Breast (tissue), 4 donors: Measurements from ENCODE around the gene HHLA2.

- PRO-cap, 3 experiments: peak in 3 of 3 experiments; most common plus-strand start chr3:107524903 (in 3); most common minus-strand start chr3:107524940 (in 2)
- RRBS: no CpG with 5 or more reads among the region's 25 CpGs
Observed at GRCh38 chr3:107524479-107525026, 1.8 kb downstream of the BBX start.

- PRO-cap, 3 experiments: peak in 3 of 3 experiments; most common minus-strand start chr3:108006472 (in 3)
- RRBS: no CpG with 5 or more reads among the region's 9 CpGs
Observed at GRCh38 chr3:108006178-108006778, 84.6 kb downstream of the CD47 start.

DNA sequence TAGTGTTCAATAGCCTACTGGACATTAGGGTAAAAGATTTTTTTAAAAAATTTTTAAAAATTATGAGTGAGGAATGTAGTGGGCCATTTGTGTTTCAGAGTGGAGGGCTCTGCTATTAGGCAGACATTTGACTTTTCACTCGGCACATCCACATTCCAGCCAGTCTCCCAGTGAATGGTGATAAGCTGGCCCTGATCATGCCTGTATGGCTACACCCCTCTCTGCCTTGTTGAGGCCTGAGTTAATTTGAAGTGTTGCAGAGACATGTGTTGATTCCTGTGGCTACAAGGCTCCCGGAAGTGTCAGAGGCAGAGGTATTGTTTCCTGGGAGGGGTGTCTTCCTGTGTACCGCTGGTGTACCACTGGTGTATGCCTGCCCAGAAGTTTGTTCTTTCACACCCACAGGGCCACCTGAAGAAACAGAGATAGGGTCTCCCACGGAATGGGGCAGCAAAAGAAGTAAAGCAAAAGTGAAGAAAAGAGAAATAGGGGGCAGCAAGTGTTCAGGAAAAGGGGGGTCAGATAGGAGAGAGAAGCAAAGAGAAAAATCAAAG is 36.4 kb upstream of the CD47 start:
- PRO-cap, 3 experiments: no peak in any of the 3 experiments
- RRBS: no CpG with 5 or more reads among the region's 4 CpGs

GRCh38 chr3:108130093-108130650 is 39.3 kb upstream of the CD47 start:
- PRO-cap, 3 experiments: no peak in any of the 3 experiments
- RRBS: no CpG with 5 or more reads among the region's 4 CpGs

DNA sequence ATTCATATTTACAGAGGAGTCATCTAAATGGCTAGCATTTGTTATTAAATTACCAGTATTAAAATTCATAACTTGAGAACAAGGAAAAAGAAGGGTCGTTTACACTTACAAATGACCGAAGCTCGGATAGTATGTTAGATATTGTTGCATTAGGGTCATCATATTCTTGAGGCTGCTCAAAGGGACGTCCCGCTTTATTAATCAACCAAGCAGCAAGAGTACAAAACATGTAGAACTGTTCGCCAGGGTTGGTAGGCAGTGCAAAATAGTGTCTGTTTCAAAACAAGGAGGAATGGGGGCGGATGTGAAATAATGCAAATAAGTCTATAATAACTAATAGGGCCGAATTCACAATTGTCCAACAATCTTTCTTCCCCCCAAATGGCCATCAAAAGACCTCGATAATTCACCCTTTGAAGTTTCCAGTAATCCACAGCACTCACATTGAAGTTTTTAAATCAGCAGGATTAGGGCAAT is 2.9 kb downstream of the IFT57 start:
- PRO-cap, 3 experiments: no peak in any of the 3 experiments
- RRBS: no CpG with 5 or more reads among the region's 9 CpGs

- PRO-cap, 3 experiments: no peak in any of the 3 experiments
- RRBS: no CpG with 5 or more reads among the region's 3 CpGs
Observed at GRCh38 chr3:108296272-108296702, at the start of gene HHLA2. TSS of gene HHLA2 (plus strand) at chr3:108296548.

- PRO-cap, 3 experiments: no peak in any of the 3 experiments
- RRBS: no CpG with 5 or more reads among the region's 7 CpGs
Observed at GRCh38 chr3:108408746-108409568, 101.4 kb downstream of the MYH15 start.

DNA sequence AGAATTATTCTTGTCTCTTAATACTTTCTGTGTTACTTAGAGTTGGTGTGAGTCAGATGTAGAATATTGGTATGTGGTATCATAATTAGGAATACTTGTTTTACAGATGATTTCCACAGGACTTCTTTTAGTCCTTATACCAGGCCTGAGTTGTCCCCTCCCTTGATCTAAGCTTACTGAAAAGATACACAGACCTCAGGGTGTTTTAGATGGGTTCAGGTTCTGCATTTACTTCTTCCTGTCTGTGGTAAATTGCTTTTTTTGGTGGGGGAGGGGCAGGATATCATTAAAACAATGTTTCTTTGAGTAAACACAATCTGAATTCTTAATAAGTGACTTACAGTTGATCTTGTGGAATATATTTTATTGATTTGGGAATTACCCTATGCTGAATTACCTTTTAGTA is 14.2 kb downstream of the DZIP3 start:
- PRO-cap, 3 experiments: peak in 1 of 3 experiments; most common minus-strand start position 178 of the sequence (in 1)

DNA sequence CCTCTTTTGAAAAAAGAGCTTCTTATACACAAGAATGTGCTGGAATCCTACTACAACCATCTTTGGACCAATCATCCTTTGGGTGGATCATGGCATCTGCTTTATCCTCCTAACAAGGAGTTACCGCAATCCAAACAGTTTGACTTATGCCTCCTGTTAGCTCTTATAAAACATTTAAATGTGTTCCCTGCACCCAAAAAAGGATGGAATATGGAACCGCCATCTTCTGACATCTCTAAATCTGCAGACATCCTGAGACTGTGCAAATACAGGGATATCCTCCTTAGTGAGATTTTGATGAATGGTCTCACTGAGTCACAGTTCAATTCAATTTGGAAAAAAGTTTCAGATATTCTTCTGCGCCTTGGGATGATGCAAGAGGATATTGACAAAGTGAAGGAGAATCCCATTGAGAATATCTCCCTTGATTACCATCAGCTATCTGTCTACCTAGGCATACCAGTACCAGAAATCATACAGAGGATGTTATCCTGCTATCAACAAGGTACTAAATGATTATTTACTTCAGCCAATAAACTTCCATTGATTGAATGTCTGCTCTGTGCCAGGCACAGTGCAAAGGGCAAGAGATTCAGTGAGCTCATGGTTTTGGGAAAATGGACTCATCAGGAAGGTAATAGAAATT is 54.9 kb downstream of the DZIP3 start:
- PRO-cap, 3 experiments: no peak in any of the 3 experiments
- RRBS: no CpG with 5 or more reads among the region's 3 CpGs

GRCh38 chr3:108749320-108749659 is 7.9 kb downstream of the RETNLB start:
- PRO-cap, 3 experiments: no peak in any of the 3 experiments
- RRBS: no CpG with 5 or more reads among the region's 19 CpGs

- PRO-cap, 3 experiments: no peak in any of the 3 experiments
- RRBS: no CpG with 5 or more reads among the region's 19 CpGs
Observed at GRCh38 chr3:109336287-109336965, 920 bp downstream of the DPPA4 start.

GRCh38 chr3:111073103-111073638 is 1.6 kb downstream of the NECTIN3 start:
- PRO-cap, 3 experiments: no peak in any of the 3 experiments
- RRBS: no CpG with 5 or more reads among the region's 6 CpGs

GRCh38 chr3:111802254-111802962 is 56.7 kb upstream of the PHLDB2 start:
- PRO-cap, 3 experiments: peak in 1 of 3 experiments; most common minus-strand start chr3:111802380 (in 1)
- RRBS: no CpG with 5 or more reads among the region's 2 CpGs

DNA sequence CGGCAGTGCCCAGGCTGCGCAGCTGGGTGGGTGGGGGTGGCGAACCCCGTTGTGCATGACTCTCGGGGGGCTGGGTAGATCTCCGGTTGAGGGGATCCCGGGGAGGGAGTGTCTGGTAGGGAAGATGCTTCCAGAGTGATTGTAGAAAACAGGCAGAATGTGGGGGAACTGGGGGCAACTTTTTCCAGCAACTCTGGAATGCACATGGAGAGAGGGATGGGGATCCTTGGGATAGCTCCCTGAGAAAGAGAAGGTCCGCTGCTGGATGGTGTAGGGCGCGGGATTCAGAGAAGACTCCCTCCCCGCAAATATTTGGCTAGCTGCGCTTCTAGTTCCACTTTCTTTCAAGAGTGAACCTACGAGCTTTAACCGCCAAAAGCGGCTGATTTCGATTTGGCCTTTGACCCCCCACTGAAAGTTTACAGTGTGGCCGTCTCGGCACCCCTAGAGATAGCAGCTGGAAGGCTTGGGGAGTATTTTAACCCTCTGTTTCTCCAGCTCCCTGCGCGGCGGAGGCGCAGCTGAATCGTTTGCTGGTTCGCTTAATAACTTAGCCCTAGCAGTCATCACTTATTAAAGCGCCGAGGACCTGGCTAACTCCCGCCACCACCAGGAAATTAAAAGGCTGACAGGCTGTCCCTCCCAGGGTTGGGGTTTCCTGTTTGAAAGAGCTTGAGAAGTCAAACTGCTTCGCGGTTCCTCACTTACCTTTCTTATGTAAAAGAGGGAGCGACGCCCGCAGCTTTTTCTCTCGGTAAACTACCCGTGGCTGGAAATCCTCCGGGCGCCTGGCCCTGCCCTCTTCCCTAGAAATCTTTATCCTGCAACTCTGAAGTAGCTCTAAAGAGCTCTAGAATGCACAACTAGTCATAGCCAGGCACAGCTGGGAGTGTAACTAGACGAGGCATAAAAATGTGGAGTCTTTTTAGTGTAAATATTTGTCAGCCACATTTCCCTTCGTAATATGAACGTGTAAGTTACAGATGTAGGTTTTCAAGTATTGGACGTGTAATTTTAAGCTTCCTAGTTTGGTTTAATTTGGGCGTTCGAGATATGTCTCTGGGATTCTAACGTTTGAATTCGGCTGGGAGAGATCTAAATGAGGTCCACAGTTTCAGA is 1.2 kb downstream of the PHLDB2 start:
- PRO-cap, 3 experiments: peak in 2 of 3 experiments; most common plus-strand start position 576 of the sequence (in 2); most common minus-strand start position 547 of the sequence (in 2)
- RRBS: 1% methylated on average over 4 of the region's 44 CpGs

DNA sequence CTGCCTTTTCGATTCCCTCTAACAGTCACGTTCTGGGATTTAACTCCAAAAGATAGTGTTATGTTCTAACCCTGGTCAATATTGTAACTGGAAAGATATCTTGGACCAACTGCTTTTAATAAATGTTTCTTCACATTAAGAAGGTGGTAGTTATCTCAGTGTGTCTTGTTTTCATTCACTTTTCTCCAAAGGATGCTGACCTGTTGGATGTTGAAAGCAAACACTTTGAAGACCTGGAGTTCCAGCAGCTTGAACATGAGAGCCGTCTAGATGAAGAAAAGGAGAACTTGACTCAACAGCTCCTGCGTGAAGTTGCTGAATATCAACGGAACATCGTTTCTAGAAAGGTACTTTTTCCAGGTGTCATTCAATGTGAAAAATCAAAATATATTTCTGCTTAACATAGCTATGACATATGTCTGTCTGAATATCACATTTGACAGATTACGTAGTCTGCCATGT is 39.5 kb upstream of the ABHD10 start:
- PRO-cap, 3 experiments: no peak in any of the 3 experiments
- RRBS: no CpG with 5 or more reads among the region's 7 CpGs

- PRO-cap, 3 experiments: no peak in any of the 3 experiments
- RRBS: no CpG with 5 or more reads among the region's 7 CpGs
Observed at GRCh38 chr3:112092260-112093098, 6.3 kb downstream of the C3orf52 start.

DNA sequence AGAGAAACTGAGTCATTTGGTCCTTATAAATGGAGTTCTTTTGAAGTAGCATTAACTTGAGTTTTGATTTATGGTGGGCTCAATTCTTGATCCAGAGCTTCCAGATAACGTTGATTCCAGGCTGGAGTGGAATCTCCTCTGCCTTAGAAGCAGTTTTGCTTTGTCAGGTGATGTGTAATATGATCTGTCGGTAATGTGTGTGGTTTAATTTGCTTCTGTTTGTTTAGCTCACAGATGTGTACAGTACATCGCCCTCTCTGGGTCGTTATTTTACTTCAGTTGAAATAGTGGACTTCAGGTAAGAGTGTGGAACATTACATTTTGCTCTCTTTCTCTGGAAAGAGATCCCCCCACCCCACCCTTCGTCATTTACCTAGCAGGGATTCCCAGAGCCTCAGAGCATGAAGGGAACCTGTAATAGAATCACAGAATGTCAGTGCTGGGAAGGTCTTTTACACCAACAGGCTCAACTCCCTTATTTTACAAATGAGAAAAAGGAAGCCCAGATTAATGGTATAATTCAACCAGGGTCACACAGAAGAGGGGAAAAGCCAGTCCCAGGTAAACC is 23.2 kb downstream of the C3orf52 start:
- PRO-cap, 3 experiments: no peak in any of the 3 experiments
- RRBS: no CpG with 5 or more reads among the region's 5 CpGs

GRCh38 chr3:112116791-112117361 is 16.2 kb downstream of the GCSAM start:
- PRO-cap, 3 experiments: no peak in any of the 3 experiments
- RRBS: no CpG with 5 or more reads among the region's 14 CpGs

- PRO-cap, 3 experiments: no peak in any of the 3 experiments
- RRBS: no CpG with 5 or more reads among the region's 7 CpGs
Observed at GRCh38 chr3:112629393-112629875, 11.5 kb downstream of the CCDC80 start.

- PRO-cap, 3 experiments: no peak in any of the 3 experiments
- RRBS: no CpG with 5 or more reads among the region's 3 CpGs
Observed at GRCh38 chr3:112835298-112835788, 11.3 kb downstream of the CD200R1L start.